ENCODE results near the gene CR1L.

GRCh38 chr1:207240279-207240765 is 81.2 kb upstream of the CD55 start:
- RRBS: no CpG with 5 or more reads among the region's 4 CpGs

- RRBS: no CpG with 5 or more reads among the region's 5 CpGs
Observed at GRCh38 chr1:207241094-207242061, 80.1 kb upstream of the CD55 start.

DNA sequence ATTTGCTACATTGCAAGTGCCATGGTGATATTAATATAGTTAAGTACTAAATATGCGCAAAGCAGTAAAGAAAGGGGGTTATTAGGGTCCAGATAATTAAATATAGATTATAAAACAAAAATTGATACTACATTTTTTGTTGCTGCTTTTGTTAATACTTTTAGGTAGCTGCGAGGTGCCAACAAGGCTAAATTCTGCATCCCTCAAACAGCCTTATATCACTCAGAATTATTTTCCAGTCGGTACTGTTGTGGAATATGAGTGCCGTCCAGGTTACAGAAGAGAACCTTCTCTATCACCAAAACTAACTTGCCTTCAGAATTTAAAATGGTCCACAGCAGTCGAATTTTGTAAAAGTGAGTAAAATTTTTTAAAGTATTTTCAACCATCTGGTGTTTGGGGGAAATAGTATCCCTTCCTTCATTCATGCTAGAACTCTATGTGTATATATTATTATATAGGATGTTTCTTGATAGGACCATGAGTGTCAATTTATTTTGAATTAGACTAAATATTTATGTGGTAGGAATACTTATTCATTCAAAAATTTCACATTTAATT is 3.0 kb downstream of the CD55 start:
- RRBS: no CpG with 5 or more reads among the region's 5 CpGs

DNA sequence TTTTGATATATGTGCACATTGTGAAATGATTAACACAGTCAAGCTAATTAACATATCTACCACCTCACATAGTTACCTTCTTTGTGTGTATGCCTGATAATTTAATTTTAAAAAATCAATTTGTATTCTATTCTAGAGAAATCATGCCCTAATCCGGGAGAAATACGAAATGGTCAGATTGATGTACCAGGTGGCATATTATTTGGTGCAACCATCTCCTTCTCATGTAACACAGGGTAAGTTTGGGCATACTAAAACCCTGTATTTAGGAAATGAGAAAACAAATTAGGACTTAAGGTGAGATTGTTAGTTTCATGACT is 4.0 kb downstream of the CD55 start:
- RRBS: no CpG with 5 or more reads among the region's 2 CpGs

GRCh38 chr1:207362375-207363202 is 41.1 kb downstream of the CD55 start:
- RRBS: no CpG with 5 or more reads among the region's 4 CpGs

DNA sequence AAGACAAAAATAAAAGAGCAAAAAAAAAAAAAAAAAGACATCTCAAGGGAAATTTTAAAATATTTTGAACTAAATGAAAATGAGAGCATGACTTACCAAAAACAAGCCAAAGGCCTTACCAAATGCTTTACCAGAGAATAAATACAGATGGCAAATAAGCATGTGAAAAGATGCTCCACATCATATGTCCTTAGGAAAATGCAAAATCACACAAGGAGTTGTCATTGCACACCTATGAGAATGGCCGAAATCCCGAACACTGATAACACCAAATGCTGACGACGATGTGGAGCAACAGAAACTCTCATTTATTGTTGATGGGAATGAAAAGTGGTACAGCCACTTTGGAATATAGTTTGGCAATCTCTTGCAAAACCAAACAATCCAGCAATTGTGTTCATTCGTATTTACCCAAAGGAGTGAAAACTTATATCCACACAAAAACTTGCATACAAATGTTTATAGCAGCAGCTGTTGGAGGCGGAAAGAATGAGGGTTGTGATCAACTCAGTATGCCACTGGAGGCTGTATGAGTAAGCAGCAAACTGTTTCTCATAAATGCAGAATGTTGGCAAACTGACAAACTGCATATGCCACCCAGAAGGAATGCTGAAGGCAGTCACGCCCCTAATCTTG is 60.8 kb upstream of the CR2 start:
- RRBS: no CpG with 5 or more reads among the region's 7 CpGs

GRCh38 chr1:207497817-207498381 is 1.9 kb downstream of the CR1 start:
- RRBS: no CpG with 5 or more reads among the region's 7 CpGs

DNA sequence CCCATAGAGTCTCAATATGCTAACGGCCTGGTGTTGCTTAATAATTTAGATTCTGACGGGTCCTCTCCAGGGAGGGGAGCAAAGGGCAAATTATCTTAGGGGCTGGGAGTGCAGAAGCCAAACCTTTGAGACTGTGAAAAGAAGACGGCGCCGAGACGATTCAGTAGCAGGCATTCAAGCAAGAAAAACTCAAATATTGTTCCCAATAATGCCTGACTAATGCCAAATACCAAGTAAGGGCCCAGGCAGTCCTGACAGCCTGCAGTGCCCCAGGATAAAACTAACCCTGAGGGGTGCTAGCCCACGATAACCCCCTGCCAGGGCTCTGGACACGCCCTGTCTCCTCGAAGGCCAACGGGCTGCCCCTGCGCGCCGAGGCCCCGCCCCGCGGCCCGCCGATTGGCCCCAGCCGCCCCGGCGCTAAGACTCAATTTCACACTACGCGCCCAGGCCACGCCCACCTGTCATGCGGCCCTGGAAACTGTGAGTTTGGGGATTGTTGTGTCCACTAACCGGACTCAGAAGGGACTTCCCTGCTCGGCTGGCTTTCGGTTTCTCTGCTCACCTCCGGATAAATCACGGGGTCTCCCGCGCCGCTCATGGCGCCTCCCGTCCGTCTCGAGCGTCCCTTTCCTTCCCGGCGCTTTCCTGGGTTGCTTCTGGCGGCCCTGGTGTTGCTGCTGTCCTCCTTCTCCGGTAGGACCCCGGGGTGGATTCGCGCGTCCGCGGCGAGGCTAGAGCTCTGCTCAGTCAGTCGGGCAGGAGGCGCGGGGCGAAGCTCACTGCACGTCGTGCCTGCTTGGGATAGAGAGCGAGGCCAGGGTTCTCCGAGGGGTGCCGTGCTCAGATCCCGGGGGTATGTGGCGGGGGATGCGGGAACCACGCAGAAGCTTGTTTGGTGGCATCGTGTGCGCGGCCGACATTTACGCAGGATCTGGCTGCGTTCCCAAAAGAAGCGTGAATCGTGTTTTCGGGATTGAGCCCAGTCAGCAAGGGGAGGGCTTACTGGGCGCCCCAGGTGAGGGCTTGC is at the start of gene CR1L:
CR1L (plus strand) TSS at position 499 of the 1,030 bp plus-strand sequence.
- RRBS: 4% methylated on average over 19 of the region's 72 CpGs

GRCh38 chr1:207649969-207650557 is 5.1 kb downstream of the CR1L start:
- RRBS: no CpG with 5 or more reads among the region's 3 CpGs

- RRBS: no CpG with 5 or more reads among the region's 1 CpG
Observed at GRCh38 chr1:207803110-207803401, 51.2 kb downstream of the CD46 start.

- RRBS: no CpG with 5 or more reads among the region's 1 CpG
Observed at GRCh38 chr1:207855900-207856574, 54.9 kb downstream of the CD34 start.

- RRBS: no CpG with 5 or more reads among the region's 1 CpG
Observed at GRCh38 chr1:207883465-207883785, 27.5 kb downstream of the CD34 start.

GRCh38 chr1:207892991-207893308 is 18.0 kb downstream of the CD34 start:
- RRBS: no CpG with 5 or more reads among the region's 3 CpGs

GRCh38 chr1:207907925-207908958 is 2.7 kb downstream of the CD34 start:
- RRBS: no CpG with 5 or more reads among the region's 8 CpGs

DNA sequence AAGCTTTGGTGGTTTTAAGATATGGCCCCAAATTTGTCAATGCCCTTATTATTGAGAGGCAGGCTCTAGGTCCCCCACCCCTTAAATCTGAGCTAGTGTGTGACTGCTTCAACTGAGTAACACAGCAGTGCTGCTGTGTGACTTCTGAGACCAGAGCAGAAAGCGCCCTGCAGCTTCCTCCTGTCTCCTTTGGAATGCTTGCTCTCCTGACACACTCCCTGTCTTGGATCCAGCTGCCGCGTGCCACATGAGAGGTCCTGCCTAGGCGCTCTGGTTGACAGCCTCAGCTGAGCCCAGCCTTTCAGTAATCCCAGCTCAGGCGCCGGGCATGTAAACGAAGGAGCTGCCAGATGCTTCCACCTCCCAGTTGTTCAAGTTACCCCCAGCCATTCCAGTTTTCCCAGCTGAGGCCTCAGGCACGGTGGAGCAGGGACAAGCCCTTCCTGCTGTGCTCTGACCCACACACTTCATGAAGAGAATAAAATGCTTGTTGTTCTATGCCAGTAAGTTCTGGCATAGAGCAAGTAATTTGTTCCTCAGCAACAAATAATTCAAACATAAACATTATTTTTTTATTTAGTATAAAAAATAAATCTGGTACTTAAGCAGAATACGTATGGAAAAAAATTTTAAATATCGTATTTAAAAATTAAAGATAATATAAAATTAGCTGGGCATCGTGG is 14.3 kb upstream of the CD34 start:
- RRBS: no CpG with 5 or more reads among the region's 11 CpGs

- RRBS: no CpG with 5 or more reads among the region's 10 CpGs
Observed at GRCh38 chr1:208051055-208051583, 140.2 kb upstream of the CD34 start.

DNA sequence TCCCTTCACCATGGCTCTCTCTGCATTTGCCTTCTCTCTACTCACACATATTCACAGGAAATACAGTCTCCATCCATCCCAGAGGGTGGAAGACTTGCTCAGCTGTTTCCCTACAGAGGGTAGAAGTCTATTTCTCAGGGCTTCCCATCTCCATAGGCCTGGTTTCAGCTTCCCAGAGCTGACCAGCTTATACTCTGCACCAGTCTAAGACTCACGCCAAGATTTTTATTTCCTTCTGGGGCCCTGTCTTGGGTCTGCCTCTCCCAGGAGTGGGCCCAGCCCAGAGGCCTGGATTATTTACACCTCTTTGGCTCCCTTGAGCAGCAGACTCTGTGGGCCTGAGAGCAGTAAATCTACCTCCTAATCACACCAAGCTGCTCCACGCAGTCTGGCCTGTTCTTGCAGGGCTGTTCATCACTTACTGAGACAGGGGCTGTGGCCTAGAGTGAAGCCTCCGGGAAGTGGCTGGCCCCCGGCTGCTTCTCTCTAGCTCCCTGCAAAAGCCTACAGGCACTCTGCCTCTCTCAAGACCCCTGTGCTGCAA is 102.4 kb downstream of the PLXNA2 start:
- RRBS: no CpG with 5 or more reads among the region's 4 CpGs

- RRBS: 19% methylated on average over 2 of the region's 5 CpGs
Observed at GRCh38 chr1:208179296-208179758, 64.9 kb downstream of the PLXNA2 start.

GRCh38 chr1:208252857-208253447 is 8.8 kb upstream of the PLXNA2 start:
- RRBS: no CpG with 5 or more reads among the region's 6 CpGs

DNA sequence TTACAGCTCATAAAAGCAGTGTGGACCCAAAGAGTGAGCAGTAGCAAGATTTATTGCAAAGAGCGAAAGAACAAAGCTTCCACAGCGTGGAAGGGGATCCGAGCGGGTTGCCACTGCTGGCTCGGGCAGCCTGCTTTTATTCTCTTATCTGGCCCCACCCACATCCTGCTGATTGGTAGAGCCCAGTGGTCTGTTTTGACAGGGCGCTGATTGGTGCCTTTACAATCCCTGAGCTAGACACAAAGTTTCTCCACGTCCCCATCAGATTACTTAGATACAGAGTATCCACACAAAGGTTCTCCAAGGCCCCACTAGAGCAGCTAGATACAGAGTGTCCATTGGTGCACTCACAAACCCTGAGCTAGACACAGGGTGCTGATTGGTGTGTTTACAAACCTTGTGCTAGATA is 243.7 kb upstream of the PLXNA2 start:
- RRBS: no CpG with 5 or more reads among the region's 7 CpGs

Data from islet of Langerhans (tissue), 1 donor.